Anterior vena cava (tissue), 1 donor: ENCODE measurements around a stretch of chr1.

- PRO-cap = unidirectional peak, plus-strand start at chr1:15261468
Observed at GRCh38 chr1:15261229-15262026, 14.4 kb downstream of the FHAD1 start.

- PRO-cap = no peak
Observed at GRCh38 chr1:15322940-15323553, 76.0 kb downstream of the FHAD1 start.

DNA sequence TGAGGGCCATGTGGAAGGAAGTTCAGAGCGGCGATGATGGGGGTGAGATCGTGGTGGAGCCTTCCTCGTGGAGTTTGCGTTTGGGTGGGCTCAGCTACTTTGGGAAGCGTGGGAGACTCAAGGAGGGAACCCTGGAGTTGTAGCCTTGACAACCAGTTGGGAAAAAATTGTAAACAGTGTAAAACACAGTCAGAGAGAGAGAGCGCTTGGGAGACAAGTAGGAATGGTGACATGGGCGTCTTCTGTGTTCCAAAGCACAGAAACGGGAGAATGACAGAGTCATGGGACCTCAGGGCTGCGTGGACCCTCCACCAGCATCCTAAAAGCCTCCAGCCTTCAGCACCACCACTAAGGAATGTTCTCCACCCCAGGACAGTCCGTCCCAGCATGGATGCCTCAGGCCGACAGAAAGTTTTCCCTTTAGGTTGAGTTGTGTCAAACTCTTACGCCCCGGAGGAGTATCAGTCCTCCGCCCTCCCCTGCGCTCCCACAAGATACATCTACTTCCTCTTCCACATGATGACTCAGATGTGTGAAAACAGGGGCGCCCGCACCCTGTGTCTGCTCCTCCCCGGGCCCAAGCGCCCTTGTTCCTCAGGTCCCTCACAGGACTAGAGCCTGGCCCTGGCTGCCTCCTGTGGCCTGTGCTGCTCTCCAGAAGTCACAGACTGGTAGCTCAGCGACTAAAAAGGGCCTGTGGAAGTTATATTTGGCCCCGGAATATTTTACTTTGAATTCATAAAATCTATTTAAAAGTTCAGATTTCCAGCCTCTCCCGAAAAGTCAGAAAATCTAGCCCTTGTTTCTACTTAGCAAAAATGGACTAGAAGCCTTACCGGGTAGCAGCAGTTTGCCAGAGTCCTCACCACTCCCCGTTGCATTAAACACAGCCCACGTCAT lies 63.9 kb upstream of the EFHD2 start:
- PRO-cap = unidirectional peak, plus-strand start at position 196 of the sequence; unidirectional peak, plus-strand start at position 527 of the sequence

GRCh38 chr1:15438590-15438861 lies 283 bp downstream of the CTRC start:
- PRO-cap = no peak

DNA sequence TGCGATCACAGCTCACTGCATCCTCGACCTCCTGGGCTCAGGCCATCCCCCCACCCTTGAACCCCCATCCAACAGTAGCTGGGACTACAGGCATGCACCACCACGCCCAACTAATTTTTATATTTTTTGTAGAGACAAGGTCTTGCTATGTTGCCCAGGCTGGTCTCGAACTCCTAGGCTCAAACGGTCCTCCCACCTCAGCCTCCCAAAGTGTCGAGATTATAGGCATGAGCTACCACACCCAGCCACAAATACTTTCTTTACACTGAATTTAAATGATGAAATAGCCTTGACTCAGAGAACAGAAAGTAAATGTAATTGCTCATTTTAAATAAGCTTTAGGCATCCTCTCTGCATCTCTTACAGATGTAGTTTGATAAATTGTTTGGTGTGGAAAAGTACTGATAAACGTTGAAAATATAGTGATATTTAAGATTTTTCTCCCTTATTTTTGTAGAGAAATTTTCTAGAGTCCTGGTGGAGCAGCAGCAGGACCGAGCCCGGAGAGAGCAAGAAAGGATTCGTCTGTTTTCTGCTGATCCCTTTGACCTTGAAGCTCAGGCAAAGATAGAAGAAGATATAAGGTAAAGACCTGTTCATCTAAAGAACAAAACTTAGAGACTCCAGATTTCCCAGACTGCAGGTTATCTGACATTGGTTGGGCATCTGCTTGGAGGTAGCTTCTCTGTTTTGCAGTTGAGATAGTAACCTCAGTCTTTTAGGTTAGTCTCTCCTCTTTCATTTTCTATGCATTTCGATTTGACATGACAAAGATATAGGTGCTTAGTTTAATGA lies 15.9 kb downstream of the DDI2 start:
- PRO-cap = no peak

DNA sequence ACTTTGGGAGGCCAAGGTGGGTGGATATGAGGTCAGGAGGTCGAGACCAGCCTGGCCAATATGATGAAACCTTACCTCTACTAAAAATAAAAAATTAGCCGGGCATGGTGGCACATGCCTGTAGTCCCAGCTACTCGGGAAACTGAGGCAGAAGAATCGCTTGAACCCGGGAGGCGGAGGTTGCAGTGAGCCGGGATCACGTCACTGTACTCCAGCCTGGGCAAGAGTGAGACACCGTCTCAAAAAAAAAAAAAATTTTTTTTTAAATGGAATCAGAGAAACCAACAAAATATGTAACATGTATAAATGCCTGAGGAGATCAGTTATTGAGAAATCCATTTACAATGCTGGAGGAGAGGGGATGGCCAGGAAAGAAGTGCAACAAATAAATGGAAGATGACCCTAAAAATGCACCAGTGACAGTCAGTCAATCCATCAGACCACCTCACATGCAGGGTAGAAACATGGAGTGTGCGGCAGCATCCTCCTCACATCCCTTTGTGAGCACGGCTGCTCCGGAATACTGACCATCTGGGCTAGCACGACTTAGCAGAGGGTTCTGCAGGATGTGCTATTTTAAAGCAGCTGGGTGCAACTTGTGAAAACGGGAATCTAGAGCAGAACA lies 7.6 kb downstream of the RSC1A1 start:
- PRO-cap = no peak

DNA sequence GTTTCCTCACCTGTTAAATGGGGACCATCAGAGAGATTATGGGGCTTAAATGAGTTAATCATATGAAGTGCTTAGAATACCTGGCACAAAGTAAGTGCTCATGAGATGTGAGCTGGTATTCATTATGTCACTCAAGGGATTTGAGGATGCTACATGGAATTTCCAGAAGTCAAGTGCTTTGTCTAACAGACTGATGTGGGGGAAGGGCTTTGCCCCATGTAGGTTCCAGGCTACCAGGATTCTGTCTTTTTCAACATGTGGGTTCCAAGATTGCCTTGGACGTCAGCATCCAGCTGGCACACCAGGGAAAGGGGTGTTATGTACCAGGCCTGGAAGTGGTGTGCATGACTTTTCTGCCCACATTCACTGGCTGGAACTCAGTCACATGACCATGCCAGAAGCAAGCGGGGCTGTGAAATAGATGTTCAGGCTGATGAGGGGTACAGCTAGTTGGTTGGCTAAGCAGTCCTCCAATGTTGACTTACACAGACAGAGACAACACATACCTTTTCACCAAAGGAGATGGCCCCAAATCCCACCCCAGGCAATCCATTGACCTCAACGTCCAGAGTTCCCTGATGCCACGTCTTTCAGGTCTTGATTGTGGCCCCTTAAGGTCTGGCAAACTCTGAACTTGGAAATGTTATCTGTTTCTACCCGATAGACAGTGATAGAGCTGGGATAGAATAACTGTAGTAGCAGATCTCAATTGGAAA lies 10.3 kb downstream of the RSC1A1 start:
- PRO-cap = no peak

DNA sequence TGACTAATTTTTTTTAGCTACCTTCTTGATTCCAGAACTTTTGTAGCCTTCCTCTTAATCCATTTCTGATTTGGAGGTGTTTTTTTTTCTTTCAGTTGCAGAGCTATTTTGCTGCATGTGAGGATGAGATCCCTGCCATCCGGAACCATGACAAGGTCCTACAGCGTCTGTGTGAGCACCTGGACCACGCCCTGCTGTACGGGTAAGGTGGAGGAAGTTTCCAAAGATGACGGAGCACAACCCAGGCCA lies 20.0 kb upstream of the SLC25A34 start:
- PRO-cap = no peak

DNA sequence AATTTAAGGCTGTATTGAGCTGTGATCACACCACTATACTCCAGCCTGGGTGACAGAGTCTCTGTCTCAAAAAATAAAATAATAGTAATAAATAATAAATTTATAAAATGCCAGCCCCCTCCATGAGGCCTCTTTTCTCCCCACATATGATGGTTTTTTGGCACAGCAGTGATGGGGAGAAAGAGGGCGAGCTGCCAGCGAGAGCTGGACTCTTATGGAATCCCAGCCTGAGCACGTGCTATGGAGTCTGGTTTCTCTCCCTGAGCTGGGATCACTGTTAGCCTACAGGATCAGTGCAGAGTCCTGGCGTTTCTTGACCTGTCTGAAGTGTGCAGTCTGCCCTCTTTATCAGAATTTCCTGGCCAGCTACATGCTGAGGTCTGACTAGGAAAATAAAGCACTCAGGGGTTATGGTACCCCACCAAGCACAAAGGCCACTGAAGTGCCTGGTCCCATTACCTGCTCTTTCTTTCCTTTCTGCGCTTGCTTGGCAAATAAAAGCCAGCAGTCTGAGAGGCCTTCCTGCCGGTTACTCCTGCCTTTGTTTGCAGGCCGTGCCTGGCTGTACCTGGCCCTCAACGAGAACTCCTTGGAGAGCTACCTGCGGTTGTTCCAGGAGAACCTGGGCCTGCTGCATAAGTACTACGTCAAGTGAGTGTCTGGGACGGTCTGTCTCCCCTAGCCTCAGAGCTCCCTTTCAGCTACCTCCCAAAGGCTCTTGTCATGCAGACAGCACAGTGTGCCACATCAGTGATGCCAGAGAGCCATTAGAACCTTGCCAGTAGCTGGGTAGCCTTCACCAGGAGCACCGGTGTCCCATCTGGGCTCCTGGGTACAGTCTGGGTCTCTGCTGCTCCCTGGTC lies 18.5 kb upstream of the SLC25A34 start:
- PRO-cap = no peak

DNA sequence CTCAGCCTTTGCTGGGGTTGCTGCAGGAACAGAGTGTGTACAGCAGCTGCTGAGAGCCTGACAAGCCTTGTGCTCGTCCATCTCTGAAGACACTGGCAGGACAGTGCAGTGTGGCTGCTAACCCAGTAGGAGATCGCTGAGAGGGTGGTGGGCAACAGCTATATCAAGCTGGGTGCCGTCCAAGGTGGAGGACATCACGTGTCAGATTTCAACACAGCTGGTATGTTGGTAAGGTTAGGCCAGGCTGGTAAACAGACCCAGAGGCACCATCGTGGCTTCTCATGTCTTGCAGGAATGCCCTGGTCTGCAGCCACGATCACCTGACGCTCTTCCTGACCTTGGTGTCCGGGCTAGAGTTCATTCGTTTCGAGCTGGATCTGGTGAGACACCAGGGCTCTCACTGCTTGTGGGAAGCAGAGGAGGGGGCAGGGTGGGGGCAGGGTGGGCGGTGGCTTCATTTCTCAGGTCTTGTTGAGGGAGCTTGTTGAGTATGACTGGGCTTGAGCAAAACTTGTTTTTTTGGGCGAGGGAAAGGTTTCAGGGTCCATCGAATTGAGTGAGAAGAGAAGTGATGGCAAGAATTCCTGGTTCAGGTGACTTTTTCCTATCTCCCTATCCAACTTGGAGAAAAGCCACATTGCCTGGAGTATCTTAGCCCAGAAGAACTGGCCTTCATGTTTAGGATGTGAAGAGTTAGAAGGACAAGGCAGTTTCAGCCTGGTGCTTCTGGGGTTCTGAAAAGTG lies 17.6 kb upstream of the SLC25A34 start:
- PRO-cap = no peak

DNA sequence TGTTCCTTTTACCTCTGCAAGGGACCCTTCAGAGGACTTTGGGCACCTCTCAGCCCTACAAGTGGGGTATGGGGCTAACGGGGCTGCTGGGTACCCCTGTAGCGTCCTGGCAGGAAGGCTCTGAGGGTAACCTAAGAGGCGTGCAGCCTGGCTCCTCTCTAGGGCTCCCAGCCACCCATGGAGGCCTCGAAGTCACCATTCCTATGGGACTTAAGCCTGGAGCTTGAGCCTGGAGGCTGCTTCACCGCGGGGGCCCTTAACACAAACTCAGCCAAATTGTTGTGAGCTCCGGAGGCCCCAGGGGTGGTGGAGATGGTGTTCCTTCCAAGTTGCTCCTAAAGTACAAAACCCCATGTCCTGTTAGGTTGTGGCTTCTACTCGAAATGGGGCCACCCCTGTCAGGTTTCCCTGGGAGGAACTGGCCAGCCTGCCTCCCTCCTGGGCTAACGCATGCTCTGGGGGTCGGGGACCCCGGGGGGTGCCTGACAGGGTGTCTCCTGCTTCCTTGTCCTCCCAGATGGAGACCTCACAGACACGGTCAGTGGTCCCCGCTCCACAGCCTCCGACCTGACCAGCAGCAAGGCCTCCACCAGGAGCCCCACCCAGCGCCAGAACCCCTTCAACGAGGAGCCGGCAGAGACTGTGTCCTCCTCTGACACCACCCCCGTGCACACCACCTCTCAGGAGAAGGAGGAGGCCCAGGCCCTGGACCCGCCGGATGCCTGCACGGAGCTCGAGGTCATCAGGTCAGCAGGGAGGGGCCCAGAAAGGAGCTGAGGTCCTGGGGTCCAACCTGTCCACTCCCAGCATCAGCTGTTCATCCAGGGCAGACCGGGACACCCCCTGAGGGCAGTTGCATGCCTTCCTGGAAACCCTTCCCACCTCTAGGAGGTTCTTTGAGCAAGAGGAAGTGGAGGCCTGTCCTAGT lies 11.0 kb upstream of the SLC25A34 start:
- PRO-cap = no peak

GRCh38 chr1:15749220-15750096 lies 7.2 kb downstream of the TMEM82 start:
- PRO-cap = no peak

DNA sequence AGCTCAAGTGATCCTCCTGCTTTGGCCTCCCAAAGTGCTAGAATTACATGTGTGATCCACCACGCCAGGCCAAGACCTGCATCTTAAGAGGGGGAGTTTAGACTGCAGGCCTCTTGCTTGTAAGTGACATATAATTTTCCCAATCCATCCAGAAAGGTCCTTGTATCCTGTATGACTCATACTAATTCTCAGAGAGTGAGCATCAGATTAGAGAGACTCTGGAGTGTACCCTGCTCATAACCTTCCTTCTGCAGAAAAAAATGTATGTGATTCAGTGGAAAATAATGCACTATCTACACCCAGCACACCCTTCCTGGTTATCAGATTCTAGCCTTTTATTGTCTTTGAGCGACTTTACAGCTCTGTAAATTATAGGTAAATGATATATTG lies 12.4 kb downstream of the UQCRHL start:
- PRO-cap = unidirectional peak, plus-strand start at position 210 of the sequence

GRCh38 chr1:15836173-15836707 lies 11.3 kb upstream of the SPEN start:
- PRO-cap = no peak

- PRO-cap = no peak
Observed at GRCh38 chr1:15940320-15941261, 35.3 kb downstream of the ZBTB17 start.

DNA sequence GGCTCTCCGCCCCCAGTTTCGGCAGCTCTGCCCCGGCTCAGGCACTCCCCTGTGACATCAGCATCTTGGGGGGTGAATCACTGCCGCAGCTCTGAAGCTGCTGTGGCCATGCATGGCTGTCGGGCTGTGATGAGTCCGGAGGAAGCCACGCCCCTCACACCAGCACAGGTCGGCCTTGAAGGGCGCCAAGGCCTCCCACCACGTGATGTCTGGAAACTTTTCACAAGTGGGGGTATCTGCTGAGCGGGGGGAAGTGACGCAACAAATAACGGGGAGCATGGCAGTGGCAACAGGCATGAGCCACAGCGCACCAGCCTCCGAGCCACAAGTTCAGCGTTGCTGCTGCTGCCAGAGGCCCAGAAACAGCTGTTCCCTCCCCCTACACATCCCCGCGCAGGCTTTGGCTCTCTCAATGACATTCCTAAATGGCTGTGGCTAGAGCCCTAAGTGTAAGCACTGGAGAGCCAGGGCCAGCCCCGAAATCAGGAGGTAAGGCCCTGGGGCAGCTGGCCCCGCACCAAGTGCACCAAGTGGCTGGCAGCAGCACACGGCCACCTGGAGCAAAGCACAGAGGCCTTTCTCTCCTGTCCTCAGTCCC lies 26.2 kb downstream of the ZBTB17 start:
- PRO-cap = bidirectional peak, plus-strand start at position 305 of the sequence, minus-strand start at position 29 of the sequence

GRCh38 chr1:15952610-15953277 lies 23.2 kb downstream of the ZBTB17 start:
- PRO-cap = unidirectional peak, minus-strand start at chr1:15952892

DNA sequence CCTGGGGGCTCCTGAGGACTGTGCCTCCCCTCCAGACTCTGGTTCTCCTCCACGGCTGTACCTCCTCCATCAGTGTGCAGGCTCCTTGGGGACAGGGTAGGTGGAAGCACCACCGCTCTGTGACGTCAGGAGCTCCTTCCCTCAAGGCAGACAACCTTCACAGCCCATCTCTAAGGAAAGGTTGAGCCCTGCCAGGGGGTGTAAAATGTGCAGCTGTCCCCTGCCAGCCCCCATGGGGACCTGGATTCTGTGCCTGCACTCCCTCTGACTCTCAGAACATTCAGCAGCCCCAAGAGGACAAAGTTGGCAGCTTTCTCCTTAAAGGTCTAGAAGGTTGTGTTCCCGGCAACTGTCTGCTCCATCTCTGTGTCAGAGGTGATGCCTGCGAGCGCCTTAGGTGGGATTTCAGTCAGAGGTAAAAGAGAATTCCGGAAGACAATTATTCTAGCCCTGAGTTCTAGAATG lies 558 bp upstream of the HSPB7 start:
- PRO-cap = unidirectional peak, minus-strand start at position 40 of the sequence; unidirectional peak, minus-strand start at position 78 of the sequence

DNA sequence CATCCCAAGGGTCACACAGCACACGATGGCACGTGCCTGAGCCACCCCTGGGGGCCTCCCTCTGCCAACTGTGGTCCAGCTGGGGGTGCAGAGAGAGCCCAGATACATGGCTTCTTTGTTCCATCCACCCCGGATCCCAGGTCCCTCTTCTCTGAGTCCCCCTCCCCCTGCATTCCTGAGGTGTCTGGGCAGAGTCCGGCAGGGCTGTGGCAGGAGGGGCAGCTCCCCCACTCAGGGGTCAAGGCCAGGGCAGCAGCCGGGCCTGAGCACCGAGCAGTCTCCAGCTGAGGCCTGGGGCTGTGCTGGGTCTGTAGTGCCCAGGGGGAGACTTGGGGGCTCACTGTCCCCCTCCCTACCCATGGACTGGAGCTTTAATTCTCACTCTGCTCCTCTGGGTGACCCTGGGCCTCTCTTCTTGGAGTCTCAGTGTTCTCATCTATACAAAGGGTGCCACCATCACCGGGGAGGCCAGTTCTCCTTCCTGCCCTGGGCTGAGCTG lies 39.5 kb upstream of the FAM131C start:
- PRO-cap = no peak

DNA sequence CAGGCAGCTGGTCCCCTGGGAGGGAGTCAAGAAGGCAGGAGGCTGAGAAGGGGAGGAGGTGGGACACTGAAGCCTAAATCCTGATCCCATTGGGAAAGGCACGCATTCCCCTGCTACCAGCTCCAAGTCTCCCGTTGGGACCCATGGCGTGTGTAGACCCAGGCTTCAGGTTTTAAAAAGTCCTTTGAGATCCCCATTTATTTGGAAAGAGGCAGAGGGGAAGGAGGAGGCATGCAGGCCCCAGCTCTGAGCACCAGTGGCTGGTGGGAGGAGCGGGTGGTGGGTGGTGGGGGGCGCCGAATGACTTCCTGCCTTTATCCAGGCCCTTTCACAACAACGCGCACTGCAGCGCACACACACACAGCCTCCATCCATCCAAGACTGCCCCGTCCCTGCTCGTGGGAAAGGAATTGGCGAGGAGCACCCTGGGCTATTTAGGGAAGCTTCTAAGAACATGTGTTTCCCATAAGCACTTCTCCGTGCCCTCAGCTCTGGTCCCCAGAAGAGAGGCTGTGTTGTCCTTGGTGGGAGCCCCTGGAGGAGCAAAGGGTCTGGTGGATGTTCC lies 28.3 kb downstream of the EPHA2 start:
- PRO-cap = no peak